Left ventricle myocardium (tissue), 1 donor: ENCODE measurements around the gene ADO.

DNA sequence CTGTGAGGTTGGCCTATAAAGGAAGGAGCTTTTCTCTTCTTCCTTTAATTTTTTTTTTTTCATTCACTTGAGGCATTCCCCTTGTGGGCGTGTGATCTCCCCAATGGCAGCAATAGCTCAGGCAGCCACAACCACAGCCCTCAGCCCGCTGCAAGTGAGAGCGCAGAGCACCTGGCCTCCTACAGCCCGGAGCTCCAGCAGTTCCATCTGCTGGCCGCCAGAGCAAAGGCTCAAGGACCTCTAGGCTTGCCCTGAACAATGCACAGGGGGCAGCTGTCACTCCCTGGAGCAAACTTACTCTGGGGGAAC lies 123.1 kb upstream of the ADO start:
- PRO-cap = no peak

GRCh38 chr10:62804568-62805373 lies at the start of gene ADO:
TSS of gene ADO (plus strand) at chr10:62804720.
- PRO-cap = bidirectional peak, plus-strand start at chr10:62804732, minus-strand start at chr10:62804464; bidirectional peak, plus-strand start at chr10:62804886, minus-strand start at chr10:62804833

DNA sequence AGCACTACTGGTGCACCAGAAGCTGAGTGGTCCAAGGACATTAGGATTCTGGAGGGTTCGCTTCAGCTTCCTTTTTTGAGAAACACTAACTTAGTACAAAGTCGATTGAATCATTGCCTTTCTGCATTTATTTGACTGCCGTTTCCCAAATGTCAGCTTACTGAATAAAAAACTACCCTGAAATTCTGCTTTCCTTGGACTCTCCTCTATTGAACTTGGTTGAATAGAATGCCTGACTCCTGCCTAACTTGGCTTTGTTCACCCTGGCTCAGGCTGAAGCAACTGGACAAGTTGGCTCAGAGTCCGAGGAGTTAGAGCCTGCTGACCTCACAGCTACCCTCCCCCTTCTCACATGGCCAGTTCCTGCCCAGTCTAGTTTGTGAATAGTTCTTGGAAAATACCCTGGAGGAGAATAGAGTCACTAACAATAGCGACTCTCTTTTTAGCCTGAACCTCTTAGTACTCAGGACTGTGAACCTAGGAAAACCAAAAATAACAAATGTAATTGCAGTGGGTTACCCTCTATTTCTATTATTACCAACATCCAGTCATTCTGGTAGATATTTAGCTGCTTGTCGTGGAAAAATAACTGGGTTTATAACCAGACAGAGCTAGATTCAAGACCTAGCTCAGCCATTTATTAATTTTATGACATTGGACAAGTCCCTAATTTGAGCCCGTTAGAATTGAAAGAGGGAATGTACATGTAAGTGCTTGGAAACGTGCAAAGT lies 17.3 kb upstream of the NRBF2 start:
- PRO-cap = unidirectional peak, minus-strand start at position 284 of the sequence

- PRO-cap = no peak
Measured at GRCh38 chr10:63134193-63134854, 1.2 kb downstream of the NRBF2 start.

DNA sequence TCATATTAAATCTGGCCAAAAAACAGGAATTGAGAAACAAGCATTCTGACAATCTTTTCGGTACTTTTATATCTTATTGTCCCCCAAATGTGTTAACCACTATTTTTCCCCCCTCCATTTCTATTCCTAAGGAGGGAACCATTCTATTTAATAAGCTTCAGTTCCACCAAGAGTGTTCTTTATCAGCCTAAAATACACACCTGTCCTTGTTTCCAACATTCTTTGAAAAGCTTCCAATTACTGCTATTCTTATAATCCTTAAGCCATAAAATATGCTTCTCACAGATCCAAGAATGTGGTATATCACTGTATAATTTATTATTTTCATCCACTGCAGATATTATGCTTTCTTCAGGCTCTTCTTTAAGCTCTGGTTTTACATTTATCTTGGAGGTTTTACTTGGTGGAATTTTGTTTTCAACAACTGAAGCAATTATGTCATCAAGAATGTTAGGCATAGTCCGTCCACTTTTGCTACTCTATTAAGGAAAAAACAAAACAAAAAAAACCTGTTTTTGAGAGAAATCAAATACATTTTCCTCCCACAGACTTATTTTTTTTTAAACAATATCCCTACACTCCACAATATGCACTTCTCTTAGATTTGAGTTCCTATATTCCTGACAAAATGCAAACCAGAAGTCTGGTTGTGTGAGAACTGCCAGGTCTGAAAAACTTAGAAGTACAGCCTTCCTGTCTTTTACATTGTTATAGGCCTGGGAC lies 56.0 kb downstream of the NRBF2 start:
- PRO-cap = no peak

DNA sequence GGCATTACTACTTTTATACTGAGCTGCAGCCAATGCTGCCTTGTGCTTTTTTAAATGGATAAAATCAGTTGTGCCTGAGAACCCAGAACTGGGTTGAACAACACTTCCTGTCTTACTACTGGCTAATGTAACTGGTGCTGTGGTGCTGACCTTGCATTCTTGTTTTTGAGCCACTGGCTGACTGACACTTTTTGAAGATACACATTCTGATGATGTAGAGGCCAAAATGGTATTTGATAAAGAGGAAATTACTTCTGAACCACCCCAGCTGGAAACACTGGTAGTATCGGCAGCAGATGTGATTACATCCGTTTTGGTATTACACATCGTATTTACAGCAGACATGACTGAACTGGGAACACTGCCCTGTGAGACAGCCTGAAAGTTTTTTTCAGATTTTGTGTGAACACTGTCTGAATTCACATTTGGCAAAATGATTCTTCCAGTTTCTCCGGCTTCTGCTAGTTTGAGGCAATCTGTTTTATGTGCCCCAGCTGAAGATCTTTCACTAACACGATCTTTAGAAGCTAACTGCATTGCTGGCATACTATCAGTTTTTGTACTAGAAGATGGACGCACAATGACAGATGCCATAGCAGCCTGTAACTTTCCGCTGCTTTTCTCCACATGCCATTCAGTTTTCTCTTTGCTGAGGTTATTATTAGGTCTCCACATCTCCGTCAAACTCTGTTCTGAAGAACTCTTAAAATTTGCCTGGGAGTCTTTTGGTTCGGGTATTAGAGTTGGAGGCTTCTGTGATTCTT lies 74.2 kb downstream of the NRBF2 start:
- PRO-cap = no peak

GRCh38 chr10:63331208-63332113 lies 134.3 kb downstream of the JMJD1C start:
- PRO-cap = no peak

DNA sequence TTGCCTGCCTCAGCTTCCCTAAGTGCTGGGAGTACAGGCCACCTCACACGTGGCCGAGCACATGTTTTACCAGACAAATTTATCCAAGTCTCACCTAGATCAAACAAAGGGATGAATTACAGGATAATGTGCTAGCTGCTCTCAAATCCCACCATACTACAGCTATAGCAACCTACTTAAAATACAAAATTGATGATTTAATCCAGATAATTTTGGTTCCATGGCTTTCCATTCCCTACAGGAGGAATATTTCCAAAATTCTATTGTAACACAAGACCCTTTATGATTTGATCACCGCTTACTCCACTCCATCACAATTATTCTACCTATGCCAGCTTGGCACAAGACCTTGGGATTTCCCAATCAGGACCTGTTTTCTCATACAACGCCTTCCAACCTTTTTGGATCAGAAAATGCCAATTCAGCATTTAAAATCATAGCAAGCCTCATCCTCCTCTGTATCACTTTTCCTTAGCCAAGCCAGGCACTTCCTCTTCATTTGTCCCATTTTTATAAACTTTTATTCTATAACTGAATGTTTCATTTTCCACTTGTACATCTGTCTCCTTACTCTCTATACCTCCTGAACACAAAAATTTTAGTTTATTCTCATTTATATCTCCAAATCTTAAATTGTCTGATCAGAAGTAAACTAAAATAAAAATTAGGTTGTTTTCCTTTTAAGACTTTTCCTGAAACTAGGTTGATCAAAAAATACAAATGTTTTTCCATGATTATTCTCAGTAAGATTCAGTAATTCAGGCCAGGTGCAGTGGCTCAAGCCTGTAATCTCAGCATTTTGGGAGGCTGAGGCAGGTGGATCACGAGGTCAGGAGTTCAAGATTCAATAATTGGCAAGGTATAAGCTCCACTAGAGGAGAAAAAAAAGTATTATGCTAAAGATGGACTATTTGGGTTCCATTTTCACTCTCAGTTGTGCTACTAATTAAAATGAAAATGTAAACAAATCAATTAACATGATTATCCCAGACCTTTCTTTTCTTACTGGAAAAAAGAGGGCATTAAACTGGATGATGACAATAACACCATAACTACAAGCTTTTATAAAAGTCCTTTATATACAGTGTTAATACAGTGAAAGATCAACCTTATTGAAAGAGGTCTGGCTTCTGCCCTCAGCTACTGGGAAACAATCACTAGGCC lies 100.7 kb downstream of the JMJD1C start:
- PRO-cap = no peak

- PRO-cap = no peak
Measured at GRCh38 chr10:63438217-63439329, 27.2 kb downstream of the JMJD1C start.

- PRO-cap = no peak
Measured at GRCh38 chr10:63542381-63543132, 21.4 kb downstream of the REEP3 start.

DNA sequence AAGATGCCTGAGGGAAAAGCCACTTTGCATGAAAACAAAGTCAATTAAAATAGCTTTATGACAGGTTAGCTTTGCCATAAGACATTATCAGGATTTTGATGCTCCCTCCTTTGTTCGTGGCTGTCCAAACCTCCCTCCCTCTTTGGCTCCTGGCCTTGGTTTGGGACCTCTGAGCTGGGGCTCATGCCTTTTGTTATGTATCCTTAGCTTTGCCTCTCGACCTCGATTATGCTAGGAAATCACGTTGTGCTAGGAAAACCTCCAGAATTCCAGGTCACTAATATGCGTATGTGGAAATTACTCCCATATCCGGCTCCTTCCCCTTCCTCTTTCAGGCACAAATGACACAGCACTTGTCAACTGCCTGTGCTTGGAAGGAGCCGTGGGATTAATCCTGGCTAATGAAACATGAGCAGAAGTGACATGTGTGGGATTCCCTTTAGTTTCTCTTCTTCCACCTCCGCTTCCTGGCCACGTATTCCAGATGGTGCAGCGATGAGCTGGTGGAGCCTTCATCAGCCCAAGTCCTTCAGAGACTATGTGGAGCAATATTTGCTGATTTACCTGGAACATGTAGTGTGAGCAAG lies 149.1 kb downstream of the REEP3 start:
- PRO-cap = bidirectional peak, plus-strand start at position 352 of the sequence, minus-strand start at position 230 of the sequence

DNA sequence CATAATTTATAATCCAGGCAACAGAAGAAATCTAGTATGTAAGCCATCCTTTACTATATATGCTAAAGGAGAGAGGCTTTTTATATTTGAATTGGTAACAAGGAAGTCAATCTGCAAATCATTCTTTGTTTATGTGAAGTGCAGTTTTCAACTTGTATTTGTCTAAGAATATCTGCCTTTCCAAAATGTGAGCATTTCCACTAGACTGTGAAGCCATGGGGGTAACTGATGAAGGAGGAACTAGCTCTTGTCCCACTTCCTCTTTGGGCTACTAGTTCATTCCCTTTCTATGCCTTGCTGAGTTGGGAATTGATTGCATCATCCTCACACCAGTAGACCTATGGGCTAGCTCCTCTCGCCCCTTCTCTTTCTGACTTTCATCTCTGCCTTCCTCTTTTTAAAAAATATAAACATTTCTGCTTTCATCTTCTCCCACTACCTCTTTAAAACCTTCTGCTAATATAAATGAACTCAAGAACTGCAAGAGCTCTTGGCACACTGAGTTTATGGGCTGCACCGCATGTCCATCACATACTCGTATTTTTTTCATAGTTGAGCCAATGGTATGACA lies 181.8 kb downstream of the REEP3 start:
- PRO-cap = no peak

- PRO-cap = bidirectional peak, plus-strand start at chr10:63799441, minus-strand start at chr10:63799380
Measured at GRCh38 chr10:63799236-63799629, 278.0 kb downstream of the REEP3 start.

- PRO-cap = no peak
Measured at GRCh38 chr10:64120060-64120791, 599.0 kb downstream of the REEP3 start.

DNA sequence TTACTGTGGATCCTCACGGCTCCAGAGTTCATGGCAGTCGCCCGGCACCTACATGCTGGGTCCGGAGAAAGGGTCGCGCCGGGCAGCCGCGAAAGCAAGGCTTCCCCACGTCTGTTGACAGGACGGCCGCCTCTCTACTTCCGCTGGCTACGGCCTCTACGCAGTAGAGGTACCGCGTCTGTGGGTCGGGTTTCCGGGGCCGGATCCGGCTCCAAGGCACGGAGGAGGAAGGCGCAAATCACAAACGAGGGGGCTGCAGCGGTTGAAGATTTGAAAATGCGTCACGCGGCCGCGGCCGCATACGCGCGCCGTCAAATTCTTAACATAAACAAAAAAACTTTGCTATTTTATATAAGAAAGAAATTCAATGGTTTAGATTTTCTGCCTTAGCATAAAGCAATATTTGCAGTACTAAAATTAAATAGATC lies 649.6 kb downstream of the REEP3 start:
- PRO-cap = no peak

DNA sequence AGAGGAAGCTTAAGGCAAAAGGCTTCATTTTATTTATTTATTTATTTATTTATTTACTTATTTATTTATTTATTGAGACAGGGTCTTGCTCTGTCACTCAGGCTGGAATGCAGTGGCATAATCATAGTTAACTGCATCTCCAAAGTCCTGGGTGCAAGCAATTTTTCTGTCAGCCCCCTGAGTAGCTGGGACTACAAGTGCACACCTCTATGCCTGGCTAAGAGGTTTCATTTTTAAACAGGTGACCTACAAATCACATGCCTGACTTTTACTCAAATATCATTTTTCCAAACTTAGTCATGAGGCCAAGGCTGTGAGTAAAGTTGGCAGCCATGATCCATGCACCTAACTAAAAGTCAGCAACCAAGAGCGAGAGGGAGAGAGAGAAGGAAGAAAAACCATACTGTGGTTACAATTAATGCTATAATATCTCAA lies 1305.3 kb upstream of the LRRTM3 start:
- PRO-cap = no peak

DNA sequence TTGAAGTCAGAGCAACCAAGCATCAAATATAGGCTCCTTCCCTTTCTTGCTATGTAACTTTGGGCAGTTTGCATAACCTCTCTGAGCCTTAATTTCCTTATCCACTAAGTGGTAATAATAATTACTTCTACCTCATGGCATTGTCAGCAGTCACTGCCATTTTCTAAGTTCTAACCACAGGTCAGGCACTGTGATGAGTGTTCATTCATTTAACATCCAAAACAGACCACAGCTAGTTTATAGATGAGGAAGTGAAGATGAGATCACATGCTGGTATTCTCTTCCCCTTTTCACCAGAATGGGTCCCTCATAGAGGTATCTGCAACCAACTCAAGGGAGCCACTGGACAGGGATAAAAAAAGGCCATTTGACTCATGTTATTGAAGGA lies 65.1 kb downstream of the DNAJC12 start:
- PRO-cap = no peak

- PRO-cap = no peak
Measured at GRCh38 chr10:68005417-68006144, 69.5 kb downstream of the HERC4 start.

DNA sequence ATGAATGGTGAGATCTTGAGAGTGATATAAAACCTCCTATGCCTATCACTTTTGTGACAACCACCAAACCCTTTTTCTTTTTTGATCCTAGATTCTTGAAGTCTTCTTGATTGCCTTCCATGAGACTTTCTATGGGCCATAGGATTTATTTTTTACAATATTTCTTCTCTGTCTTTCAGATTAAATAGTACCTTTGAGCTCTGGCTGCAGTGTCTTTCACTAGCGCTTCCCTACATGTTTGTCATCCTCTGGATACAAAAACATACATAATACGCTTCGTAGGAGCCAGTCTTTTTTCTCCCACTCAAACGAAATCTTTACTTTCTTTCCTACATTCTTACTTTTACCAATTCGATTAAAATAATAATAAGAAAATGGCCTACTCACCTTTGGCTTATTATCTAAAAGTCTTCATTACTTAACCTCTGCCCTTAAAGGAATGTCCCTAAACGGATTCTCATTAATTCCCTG lies 2.8 kb downstream of the MYPN start:
- PRO-cap = no peak

- PRO-cap = no peak
Measured at GRCh38 chr10:68135780-68137116, 27.0 kb downstream of the MYPN start.